A375 (cell line): ENCODE measurements around the genes SEMA5A and MARCHF6.

GRCh38 chr5:6753725-6754250, 40.6 kb downstream of the TENT4A start:
- RAMPAGE, long total RNA, result no peak

GRCh38 chr5:6772847-6774050, 60.0 kb downstream of the TENT4A start:
- RAMPAGE, long total RNA, result no peak

- RAMPAGE, long total RNA, result no peak
Measured at GRCh38 chr5:7250495-7251120, 145.3 kb upstream of the ADCY2 start.

DNA sequence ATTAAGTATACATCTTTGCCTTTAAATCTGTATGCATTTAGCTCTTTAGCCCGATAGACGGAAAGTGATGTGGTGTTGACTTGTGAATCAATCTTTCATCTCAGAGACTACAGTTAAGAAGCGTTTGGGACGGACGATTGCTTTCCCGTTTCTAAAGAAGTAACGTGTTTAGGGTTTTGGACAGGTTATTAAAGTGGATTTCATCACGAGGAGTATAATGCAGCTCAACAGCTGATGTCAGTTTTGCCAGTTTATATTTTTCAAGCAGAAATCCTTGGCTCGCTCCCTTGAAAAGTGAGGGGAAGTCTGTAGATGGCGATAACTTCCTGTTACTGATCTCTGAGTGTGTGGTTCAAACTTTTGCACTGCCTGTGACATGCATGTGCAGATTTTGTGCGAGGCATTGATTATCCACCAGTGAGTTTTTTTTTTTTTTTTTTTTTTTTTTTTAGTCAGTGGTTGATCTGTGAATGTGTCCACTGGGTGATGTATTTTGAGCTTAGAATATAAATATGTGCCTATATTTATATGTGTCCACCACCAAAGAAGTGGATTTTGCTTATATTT, 1.2 kb downstream of the ADCY2 start:
- RAMPAGE, long total RNA, result no peak

- RAMPAGE, long total RNA, result no peak
Measured at GRCh38 chr5:7849614-7850202, 1.2 kb downstream of the CFAP90 start.

- RAMPAGE, long total RNA, result no peak
Measured at GRCh38 chr5:9060540-9060862, 485.4 kb downstream of the SEMA5A start.

GRCh38 chr5:9409231-9410183, 136.4 kb downstream of the SEMA5A start:
- RAMPAGE, long total RNA, result no peak

- RAMPAGE, long total RNA, result no peak
Measured at GRCh38 chr5:9545923-9547058, at the start of gene SEMA5A. Gene SEMA5A, minus strand, starts transcription at chr5:9546075.

DNA sequence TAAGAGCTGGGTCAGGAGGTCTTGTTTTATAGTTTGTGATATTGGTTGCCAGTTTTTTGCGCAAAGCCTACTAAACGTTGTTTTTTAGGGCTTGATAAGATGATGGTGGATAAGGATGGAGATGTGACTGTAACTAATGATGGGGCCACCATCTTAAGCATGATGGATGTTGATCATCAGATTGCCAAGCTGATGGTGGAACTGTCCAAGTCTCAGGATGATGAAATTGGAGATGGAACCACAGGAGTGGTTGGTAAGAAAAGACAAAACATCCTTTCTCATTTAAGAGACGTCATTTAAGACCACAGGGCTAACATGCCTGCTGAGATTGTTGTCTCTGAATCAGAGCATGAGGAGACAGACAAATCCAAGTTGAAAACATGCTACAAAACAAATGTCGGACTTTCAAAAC, 4.5 kb downstream of the CCT5 start:
- RAMPAGE, long total RNA, result no peak

DNA sequence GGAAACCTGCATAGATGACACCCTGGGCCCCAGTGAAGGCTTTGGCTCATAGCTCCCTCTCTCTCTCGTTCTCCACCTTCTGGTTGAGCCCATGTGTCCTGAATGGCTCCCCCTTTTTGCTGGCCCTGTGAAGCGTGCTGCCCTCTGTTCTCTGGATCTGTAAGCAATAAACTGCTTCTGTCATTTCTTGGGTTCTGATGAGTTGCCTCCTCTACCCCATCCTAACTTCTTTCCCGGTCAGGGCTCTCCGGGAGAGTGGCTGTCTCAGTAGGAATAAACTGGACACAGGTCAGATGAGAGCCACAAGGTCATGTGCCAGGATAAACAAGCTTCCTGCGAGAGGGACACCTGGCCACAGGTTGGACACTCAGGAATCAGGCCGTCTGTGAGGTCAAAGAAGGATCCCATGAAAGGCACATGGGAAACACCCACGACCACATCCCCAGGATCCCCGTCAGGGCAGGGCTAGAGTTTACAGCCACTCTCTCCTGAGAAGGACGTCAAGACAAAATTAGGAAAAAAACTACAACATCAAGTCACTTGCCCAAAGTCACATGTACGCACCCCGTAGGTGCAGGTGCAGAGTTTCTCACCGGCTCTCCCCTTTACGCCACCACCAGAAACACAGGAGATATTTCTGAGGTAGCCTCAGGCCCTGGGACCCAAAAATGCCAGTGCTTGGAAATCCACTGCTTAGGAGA, 28.6 kb downstream of the CCT5 start:
- RAMPAGE, long total RNA, result no peak

- RAMPAGE, long total RNA, result no peak
Measured at GRCh38 chr5:10310037-10310826, 2.5 kb upstream of the CMBL start.

DNA sequence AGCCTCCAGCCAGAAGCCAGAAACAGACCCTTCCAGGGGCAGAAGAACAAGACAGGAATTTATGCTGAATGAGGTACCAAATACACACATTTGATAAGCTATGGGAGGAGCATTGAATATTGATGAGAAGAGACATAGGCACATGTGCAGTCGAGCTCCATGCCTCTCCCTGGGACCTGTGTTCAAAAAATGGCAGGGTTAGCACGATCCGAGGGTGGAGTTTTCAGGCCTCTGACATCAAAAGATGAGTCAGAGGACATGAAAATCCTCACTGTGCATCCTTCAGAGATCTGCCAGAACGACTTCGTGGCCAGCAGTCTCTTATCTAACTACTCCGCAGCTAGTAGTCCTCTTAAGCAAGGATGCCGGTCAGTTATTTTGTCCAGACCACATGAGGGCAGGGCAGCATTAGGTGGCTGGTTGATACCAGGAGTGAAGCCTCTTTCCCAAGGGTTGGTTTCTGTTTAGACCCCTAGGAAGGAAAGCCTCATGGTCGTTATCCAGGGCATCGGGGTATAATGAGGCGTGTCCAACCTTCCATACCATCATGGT, 11.6 kb upstream of the CMBL start:
- RAMPAGE, long total RNA, result no peak

DNA sequence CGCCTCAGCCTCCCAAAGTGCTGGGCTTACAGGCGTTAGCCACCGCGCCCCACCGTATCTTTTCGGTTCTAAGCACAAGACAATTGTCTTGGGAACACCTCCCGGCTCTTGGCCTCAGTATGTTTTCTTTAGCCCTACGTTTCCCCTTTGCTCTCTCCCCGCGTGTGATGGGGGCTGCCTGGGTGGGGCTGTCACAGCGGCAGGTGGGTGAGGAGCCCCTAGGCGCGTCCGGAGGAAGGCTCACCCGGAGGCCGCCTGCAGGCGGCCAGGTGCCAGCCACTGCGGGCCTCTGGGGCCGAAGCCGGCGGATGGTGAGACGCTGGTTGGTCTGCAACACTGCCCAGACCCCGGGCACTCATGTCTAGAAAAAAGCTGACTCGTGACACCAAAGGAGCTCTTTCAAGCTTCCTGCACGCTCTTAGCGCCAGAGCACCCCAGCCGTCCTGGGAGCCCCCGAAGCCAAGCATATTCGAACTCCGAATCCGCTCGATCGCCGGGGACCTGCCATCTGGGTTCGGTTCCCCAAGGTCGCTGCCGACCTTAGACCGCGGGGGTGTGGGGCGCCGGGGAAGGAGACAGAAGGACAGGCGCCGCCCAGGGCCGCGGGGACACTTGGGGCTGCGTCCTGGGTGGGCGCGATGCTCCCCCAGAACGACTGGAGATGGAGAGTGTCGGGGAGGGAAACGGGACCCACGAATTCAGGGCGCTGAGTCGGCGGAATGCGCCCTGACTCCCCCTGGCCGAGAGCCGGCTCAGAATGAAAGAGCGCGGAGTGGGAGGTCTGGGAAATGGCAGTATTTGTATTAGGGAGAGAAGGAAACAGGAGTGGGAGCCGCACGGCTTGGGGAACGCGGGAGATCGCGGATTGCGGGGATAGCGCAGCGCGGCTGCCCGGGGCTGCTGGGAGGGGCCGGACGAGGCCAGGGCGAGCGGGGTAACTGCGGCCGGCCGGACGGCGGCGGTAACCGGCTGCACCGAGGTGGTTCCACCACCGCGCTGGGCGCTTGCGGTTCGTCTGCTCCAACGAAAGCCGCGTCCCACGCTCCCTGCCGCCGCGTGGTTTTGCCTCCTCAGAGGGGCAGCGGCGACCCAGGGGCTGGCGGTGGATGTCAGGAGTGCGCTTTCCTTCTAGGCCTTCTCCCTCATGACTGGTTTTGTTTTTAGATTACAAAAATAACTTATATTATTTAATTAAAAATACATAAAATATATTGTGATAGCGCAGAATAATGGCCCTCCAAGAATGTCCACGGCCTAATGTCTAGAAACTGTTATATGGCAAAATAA, 20.2 kb upstream of the MARCHF6 start:
- RAMPAGE, long total RNA, result no peak

- RAMPAGE, long total RNA, result start-site peak on the minus strand at chr5:10353566-10353611, 14 and 17 reads in 2 replicates
Measured at GRCh38 chr5:10353530-10354583, at the start of gene MARCHF6. Gene MARCHF6, plus strand, starts transcription at chr5:10353695.

DNA sequence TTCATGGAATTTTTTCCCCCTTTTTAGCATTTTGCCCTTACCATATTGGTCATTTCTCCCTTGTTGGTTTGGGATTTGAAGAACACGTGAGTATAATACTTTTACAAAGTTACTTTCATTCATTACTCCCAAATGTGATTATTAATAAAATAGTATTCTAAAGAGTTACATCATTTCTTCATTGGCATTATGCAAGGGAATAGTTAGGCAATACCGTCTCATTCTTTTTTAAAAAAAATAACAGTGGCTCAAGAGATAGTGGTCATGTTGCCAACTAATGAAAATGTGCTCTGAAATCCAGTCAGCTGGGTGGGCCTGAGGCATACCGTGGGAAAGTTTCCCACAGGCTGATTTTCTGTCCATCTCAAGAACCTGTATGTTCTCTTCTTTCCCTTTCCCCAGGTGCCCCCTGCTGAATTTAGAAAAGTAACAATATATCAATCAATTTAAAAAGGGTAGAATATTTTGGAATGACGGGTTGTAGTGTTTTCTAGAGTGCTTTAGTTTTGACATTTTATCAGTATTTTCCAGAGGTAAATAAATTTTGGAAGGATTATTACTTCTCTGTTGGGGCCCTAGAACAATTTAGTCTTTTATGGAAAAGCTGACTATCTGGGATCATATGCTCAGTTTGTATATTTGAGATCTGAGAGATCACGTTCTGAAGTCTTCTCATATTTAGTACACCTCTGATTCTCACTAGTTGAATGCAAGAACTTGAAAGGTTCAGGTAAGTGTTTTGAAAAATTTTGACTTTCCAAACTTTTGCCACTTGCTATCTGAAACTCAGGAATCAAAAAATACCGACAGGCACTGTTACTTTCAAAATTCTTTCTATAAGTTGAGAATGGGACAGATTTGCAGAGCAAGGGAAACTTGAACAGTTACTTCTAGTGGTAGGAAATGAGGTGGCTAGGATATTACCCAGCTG, 40.7 kb upstream of the ROPN1L start:
- RAMPAGE, long total RNA, result no peak

DNA sequence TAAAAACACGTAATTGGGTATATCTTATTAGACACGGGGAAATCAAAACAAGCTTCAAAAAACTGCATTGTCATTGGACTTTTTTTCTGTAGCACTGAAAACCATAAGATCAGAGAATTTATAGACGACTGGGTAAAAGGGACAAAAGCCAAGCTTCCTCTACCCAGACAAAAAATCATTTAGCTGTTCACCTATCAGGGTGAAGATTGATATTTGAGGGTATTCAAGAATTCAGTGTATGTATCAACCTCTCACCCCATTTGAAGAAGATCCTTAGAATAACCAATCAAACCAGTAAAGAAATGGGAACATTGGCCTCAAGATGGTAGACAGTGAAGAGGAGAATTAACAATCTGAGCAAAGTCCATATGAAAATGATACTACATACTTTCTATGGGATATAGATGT, 19.3 kb upstream of the ROPN1L start:
- RAMPAGE, long total RNA, result no peak

DNA sequence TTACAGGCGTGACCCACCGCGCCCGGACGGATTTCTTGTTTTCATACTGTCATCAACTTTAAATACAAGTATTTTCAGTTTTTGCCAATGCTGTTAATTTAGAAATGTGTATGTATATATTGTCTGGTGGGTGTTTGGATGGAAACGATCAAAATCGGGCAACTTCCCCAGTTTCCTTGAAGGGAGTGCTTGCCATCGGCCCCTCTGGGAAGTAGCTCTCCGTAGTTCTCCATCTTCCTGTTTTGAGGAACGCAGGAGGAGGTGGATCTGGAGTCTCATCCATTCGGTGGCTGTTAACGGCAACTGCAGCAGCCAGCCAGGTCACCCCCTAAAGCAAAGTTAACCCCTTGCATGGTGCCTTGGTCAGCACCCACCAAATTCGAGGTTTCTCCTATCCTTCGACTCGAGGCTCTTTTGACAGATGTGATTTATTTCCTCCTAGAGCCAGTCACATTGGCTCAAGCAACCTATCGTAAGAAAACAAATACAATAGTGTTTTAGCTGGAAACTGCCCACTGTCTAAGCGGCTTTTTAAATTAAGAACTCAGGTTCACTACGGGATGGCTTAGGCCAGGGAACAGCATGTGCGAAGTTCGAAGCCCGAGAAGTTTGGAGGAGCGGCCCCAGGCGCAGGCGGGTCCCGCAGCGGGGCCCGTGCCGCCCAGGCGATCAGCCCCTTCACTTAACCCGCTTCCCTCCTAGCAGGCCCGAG, 616 bp upstream of the ROPN1L start:
- RAMPAGE, long total RNA, result no peak

GRCh38 chr5:10606646-10606940, 42.7 kb downstream of the ANKRD33B start:
- RAMPAGE, long total RNA, result no peak

- RAMPAGE, long total RNA, result no peak
Measured at GRCh38 chr5:10606972-10607747, 43.3 kb downstream of the ANKRD33B start.

DNA sequence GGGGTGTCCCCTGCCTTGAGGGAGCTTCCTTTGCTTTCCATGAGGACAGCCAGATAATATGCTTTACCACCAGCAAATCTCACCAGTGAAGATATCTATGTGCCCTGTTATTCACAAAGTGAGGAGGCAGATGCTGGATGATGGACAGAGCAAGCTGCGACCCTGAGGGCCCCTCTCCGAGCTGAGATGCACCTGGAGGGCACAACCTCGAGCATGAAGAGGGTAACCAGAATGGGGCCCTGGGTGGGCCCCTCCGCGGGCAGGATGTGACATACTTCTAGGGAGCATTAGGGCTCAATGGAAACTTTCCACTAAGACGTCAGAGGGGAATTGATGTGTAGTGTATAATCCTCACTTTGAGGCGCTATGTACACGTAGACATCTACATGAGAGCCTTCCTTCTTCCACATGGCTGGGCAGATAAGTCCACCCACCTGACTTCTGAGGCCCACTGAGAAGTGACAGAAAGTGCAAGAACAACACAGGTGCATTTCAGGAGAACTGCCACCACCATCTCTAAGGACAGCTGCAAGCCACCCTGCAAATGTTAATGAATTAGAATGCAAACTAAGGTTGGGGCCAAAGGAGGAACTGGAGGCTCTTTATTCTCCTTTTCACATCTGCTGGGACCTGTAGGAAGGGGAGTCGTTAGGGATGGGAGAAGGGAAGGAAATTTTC, 61.1 kb downstream of the DAP start:
- RAMPAGE, long total RNA, result no peak